Measurements from ENCODE around the gene KCNB1.

DNA sequence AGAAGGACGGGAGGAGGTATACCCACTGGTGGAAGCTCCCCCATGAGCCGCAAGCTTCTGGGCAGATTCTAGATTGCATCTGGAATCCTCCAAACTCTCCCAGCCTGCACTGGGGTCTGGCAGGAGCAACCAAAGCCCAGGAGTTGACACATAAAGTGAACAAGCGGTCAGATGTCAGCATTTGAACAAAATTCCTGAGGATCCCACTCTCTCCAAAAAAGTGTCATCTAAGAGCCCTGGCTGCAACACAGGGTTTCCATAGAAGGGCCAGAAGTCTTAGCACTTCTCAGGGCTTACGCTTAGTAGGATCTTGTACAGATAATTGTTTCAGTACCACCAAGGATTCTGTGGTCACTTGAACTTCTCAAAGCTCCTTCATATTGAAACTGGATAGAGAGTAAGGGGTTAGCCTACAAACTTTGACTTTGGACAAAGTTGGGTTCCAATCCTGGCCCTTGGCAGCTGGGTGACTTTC, 88.1 kb downstream of the KCNB1 start:
- RRBS, 2 experiments = no CpG with 5 or more reads among the region's 4 CpGs

GRCh38 chr20:49418614-49419091, 63.8 kb downstream of the KCNB1 start:
- RRBS, 2 experiments = no CpG with 5 or more reads among the region's 8 CpGs

- RRBS, 2 experiments = no CpG with 5 or more reads among the region's 6 CpGs
Observed at GRCh38 chr20:49466228-49466623, 16.2 kb downstream of the KCNB1 start.

DNA sequence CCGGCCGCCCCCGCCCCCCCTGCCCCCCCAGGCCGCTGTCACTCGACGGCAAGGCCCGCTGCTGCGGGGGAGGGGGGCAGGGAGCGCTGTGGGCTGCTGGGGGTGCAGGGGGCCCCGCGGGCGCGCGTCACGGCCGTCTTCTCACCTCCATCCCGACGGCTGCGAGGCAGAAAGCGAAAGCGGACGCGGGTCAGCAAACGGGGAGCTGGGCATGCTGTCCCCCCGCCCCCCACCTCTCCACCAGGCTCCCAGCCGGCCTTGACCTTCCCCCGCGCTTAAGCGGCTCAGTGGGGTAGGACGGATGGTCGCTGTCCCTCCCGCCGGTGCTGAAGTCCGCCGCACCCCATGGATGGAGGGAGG, at the start of gene KCNB1:
TSS of gene KCNB1 (minus strand) at position 181 of the 360 bp plus-strand sequence.
- RRBS, 2 experiments = 1 to 2% methylated on average over 10 of the region's 35 CpGs

GRCh38 chr20:49584015-49584557, 16.1 kb upstream of the PTGIS start:
- RRBS, 2 experiments = no CpG with 5 or more reads among the region's 9 CpGs

DNA sequence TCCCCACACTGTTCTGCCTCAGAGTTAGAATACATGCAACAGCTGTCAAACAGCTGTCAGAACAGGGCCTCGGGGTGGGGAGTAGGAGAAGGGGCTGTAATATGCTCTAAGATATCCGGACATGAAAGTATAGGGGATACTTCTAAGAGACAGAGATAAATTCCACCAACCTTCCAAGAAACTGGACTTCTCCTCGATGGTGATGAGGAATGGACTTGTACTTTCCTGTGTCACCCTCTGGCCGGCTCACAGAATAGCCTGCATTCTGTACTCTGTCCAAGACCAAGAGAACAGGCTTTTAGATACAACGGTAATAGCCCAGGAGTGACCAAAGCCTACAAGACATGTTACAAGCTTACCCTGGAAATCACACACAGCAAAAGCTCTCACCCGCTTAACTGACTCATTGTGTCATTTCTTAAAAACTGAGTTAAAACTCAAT, 69.3 kb upstream of the PTGIS start:
- RRBS, 2 experiments = no CpG with 5 or more reads among the region's 6 CpGs

GRCh38 chr20:49639515-49639900, 71.6 kb upstream of the PTGIS start:
- RRBS, 2 experiments = no CpG with 5 or more reads among the region's 7 CpGs

DNA sequence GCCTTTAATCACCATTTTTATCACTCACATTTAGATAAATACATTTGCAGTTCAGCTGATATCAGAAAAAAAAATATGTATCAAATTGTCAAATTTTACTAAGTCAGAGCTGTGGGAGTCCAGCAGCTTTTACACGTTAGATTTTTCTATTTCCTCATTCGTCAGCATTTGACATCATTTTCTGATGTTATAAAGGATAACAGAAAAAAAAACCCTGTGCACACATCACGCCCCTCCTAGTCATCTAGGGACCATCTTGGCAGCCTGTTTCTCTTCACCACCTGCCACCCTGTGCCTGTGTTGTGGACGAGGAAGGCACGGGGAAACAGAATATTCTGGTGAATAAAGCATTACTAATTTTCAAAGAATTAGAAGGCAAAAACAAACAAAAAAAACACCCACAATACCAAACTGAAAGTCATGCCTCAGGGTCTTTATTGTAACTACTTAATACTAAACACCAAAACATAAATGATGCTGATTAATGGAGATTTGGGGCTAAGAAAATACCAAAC, 12.3 kb downstream of the B4GALT5 start:
- RRBS, 2 experiments = no CpG with 5 or more reads among the region's 5 CpGs

DNA sequence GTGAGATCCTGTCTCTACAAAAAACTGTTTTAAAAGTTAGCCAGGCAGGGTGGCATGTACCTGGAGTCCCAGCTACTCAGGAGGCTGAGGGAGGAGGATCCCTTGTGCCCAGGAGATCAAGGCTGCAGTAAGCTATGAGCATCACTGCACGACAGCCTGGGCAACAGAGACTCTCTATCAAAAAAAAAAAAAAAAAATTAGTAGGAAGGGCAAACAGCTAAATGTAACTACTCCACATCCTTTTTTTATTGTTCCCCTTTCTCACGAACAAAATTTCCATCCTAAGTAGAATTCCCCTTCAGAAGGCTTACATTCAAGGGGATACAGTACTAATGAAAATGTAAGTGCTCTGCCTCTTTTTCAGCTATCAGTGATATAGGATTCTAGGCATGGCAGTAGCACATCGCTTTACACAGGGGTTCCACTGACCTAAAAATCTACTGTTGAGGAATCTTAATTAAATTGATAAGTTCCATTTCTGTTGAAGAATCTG, 2.7 kb downstream of the B4GALT5 start:
- RRBS, 2 experiments = no CpG with 5 or more reads among the region's 3 CpGs

DNA sequence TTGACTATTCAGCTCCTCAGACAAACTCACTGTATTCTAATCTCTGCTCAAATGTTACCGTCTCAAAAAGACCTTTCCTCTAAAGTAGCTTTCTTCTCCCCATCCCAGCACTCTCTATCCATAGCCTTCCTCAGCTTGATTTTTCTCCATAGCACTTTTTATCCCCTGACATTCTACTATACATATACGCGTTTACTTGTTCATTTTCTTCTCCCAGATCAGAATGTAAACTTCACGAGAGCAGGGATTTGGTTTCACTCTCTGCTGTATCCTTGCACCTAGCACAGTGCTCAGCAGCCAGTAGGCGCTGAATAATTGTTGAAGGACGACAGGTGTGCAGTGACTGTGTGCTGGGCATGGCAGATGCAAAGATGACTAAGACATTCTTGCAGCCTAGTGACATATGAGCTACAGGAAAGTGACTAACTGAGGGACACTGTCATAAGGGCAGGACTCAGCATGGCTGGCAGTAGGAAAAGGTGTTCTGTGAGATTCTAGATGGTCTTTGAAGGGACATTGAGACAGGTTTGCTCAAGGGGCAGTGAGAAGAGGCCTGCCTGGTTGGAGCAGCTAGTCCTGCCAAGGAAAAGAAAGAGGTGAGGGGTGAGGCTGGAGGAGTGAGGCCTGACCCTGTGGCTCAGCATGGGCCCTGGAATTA, 4.0 kb upstream of the B4GALT5 start:
- RRBS, 2 experiments = no CpG with 5 or more reads among the region's 6 CpGs

- RRBS, 2 experiments = no CpG with 5 or more reads among the region's 6 CpGs
Observed at GRCh38 chr20:49794337-49794839, 18.2 kb upstream of the SLC9A8 start.

DNA sequence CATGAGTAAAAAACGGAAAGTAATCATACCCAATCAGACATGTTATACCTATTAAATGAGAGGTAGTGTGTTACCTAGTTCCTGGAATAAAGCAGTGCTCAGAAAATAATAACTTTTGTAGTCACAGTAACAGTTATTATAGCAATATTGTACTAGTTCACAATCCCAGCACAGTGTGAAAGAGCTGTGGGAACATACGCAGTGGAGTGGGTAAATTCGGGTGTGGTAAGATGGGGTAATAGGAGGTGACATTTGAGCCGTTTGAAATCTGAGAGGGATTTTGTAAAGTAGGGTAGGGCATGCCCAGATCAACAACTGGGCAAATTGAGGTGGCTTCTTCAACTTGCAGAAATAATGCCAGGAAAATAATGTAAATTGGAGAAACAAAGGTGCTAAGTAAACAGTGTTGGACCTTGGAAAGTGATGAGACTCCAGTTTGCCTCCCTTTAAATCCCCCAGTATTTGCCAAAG, 1.7 kb downstream of the SLC9A8 start:
- RRBS, 2 experiments = no CpG with 5 or more reads among the region's 4 CpGs

DNA sequence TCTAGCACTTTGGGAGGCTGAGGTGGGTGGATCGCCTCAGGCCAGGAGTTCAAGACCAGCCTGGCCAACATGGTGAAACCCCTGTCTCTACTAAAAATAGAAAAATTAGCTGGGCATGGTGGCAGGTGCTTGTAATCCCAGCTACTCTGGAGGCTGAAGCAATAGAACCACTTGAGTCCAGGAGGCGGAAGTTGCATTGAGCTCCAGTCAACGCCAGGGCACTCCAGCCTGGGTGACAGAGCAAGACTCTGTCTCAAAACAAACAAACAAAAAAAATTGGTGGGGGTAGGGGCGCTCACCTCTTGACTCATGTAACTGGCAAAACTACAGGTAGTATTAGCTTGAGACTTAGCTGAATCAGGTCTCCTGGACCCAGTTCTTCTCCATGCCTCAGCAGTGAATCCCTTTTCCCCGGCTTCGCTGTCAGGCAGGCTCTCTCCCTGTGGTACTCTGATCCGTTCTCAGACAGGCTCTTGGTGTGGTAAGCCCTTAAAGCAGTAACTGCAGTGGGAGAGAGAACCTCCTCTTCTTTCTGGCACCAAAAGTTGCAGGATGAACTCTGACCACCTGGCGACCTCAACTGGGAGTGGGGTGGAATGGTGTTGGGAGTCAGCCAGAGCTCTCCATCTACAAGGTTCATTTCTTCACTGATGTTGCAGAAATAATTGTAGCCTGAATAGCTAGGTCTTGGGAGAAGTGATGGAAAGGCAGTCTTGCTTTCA, 12.9 kb downstream of the SLC9A8 start:
- RRBS, 2 experiments = no CpG with 5 or more reads among the region's 8 CpGs

DNA sequence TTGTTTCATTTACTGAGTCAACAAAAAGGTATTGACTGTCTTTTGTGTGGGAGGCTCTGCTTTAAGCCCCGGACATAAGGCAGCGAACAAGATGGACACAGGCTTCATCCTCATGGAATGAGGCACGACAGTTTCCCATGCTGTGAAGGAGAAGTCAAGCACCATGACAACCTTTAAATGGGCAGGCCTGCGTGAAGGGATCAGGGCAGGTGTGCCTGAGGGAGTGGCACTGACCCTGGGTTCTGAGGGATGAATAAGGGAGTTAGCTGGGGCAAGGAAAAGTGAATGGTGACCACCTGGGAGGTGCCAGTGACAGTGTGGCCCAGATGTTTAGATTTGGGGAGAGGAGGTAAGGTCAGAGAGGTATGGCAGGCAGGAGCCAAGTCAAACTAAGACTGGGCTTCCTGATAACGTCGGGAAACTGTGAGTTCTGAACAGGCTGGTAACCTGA, 48.2 kb downstream of the SLC9A8 start:
- RRBS, 2 experiments = no CpG with 5 or more reads among the region's 6 CpGs

- RRBS, 2 experiments = no CpG with 5 or more reads among the region's 12 CpGs
Observed at GRCh38 chr20:49887124-49887681, 28.1 kb downstream of the SPATA2 start.

- RRBS, 2 experiments = no CpG with 5 or more reads among the region's 51 CpGs
Observed at GRCh38 chr20:49906050-49907033, 9.0 kb downstream of the SPATA2 start.

GRCh38 chr20:49942547-49942920, 6.3 kb downstream of the RNF114 start:
- RRBS, 2 experiments = no CpG with 5 or more reads among the region's 6 CpGs

DNA sequence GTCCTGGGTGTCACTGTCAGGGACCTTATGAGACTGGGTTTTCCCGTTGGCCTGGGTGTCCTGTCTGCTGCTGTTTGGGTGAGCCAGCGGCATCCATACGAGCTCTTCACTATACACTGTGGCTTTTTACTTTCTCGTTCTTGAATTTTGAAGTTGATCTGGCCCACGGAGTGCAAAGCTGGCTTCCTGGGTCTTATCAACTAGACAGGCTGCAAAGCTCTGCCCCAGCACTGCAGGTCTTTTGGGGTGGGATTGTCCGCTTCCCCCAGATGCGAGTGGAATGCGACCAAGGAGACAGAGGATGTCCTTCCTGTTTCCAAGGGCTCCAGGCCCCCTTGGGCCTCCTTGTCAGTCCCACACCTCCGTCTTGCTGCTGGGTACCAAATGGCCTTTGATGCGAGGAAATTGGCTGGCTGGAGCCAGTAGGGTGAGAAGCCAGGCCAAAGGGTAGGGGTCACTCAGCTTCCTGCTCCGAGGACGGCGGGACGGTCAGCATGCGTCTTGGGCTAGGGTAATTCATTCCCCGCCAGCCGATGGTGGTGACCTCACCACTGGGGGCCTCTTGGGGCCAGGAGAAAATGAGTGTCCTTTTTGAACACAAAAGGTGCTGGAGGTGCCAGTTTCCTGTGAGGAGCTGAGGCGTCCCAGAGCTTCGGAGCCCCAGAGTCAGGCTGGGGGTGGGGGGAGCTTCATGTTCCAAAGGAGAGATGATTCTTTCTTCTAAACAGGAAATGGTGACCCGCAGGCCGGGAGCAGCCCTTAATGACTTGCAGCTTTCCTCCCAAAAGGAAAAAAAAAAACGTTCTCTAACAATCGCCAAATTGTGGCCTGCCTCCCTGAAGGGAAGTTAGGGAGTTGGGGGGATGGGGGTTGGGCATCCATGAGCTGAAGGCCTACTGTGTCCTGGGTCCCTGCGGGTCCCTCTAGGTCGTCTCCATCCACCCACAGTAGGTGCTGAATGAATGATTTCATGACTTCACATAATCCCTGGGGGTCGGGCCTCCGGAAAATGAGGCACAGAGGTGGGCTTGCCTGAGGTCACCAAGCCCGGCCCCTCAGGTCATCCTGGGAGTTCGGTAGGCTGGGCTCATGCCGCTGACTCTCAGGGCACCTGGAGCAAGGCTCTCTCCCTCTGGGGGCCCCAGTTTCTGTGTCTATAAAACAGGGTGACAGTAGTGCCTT, 6.6 kb downstream of the SNAI1 start:
- RRBS, 2 experiments = 0% methylated on average over 1 of the region's 30 CpGs; no CpG with 5 or more reads in 1 of the 2 experiments

DNA sequence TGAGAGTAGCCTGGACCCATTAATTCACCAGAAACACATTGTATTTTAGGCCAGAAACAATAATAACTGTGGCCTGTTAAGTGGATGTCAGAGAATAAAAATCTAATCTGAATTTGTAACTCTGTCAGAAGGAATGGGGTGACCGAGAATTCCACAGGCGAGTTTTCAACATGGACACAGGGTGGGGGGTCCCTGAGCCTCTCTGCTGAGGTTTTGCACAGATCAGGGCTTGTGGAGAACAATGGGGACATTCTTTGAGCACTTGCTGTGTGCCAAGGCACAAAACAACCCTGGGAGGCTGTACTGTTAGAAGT, 44.0 kb downstream of the SNAI1 start:
- RRBS, 2 experiments = no CpG with 5 or more reads among the region's 2 CpGs

- RRBS, 2 experiments = no CpG with 5 or more reads among the region's 2 CpGs
Observed at GRCh38 chr20:50151002-50151544, 2.5 kb downstream of the PEDS1 start.